ENCODE measurements around a stretch of chr3.

DNA sequence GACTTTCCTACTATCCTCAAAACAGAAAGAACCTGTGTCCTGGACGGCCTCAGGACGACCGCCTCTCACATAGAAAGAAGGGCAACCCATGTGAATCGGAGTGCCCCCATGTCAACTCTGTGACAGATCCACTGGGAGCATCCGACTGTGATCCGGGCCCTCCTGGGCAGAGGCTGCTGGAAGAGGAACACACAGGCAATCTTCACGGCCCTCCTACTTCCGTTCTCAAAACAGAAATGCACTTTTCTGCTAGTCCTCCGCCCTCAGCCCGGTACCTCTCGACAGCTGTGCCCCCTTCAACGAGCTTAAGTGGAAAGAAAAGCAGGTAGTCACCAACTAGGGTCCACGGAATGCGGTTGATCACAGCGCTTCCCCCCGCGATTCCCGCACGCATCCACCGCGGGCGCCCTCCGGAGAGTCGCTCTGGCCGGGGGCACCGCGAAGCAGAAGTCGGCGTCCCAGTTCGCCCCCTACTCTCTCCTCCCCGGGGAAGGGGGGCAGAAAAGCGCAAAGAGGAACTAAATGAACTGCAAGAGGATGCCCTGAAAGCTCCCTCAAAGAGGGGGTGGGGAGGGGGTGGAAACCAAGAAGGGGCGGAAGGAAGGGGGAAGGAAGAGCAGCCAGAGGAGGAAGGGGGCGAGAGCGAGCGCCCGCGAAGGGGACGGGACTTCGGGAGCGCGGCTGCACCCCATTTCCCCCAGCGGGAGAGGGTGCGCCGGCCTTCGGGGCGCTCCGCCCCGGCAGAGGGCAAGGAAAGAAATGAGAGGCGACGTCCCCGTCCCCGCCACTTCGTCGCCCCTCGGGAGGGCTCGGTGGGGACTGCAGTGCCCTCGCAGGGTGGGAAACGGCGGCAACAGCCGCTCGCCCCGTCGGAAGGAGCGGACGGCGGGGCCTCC lies 755 bp downstream of the ACAP2 start:
- PRO-cap: bidirectional peak, plus-strand start at position 328 of the sequence, minus-strand start at position 175 of the sequence; unidirectional peak, plus-strand start at position 623 of the sequence
- RRBS, 2 experiments: under 1 to 2% methylated on average over 7 to 8 of the region's 67 CpGs

- PRO-cap: no peak
- RRBS, 2 experiments: 78 to 100% methylated on average over 3 of the region's 5 CpGs
These were observed 30.9 kb upstream of the APOD start for GRCh38 chr3:195614742-195615017.

DNA sequence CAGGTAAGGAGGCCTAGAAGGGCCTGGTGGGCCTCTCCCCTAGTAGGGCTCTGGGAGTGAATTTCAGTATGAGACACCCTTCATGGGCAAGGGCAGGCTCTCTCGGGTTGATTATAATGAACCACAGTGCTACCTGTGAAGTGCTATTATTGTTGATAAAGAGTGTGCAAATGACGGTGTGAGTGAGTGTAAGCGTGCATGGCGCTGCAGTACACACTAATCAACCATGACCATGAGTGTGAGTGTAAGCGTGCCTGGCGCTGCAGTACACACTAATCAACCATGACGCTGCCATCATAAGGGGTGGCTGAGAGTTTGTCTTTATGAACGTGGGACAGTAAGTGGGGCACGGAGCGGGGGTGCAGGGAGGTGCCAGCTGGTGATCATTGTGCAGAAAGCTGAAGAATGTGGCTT lies 31.3 kb upstream of the APOD start:
- PRO-cap: no peak
- RRBS, 2 experiments: no CpG with 5 or more reads among the region's 10 CpGs

DNA sequence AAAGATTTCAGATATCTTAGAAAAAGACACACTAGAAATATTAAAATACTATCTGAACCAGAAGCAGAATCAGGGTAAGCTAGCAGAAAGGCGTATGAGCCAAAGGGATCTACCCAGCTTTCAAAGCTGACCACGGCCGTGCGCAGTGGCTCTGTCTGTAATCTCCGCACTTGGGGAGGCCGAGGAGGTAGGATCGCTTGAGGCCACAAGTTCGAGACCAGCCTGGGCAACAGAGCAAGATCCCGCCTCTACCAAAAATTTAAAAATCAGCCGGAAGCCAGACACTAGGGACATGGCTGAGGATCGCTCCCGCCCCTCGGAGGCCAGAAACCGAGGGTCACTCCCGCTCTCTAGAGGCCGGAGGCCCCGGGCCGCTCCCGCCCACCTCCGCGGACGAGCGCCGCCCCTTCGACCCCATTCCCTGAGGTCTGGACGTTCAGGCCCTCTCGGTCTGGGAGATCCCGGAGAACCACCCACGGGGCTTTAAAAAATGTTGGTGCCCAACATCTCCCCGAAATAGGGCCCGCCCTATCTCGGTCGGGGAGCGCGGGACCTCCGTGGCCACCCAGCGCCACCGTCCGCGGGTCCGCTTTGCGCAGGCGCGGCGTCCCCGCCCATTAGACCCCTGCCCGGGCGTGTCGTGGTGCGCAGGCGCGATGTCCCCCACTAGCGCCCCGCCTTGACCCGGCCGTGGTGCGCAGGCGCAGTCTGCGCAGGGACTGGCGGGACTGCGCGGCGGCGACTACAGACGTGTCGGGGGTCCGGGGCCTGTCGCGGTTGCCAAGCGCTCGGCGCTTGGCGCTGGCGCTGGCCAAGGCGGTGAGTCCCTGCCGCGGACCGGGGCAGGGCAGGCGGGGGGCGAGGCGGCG lies 63.2 kb upstream of the MUC20 start:
- PRO-cap: bidirectional peak, plus-strand start at position 770 of the sequence, minus-strand start at position 593 of the sequence
- RRBS, 2 experiments: no CpG with 5 or more reads among the region's 82 CpGs

DNA sequence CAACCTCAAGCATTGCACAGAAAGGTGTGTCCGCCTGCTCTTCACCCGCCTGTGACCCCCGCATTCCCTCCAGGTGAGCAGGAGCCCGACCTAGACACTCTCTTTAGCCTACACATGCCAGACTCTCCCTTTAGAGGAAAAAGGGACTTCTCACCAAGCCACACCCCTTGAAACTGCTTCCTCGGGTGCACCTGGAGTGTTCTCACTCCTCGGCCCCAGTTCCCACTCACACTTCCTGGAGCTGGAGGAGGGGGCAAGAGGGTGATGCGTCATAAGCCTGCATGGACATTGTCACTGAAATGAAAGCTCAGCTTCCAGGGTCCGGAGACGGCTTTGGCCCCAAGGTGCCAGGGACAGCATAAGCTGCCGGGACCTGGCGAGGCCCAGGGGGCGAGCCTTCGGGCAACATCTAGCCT lies 9.7 kb upstream of the MUC4 start:
- PRO-cap: no peak
- RRBS, 2 experiments: 71 to 89% methylated on average over 2 to 3 of the region's 13 CpGs

DNA sequence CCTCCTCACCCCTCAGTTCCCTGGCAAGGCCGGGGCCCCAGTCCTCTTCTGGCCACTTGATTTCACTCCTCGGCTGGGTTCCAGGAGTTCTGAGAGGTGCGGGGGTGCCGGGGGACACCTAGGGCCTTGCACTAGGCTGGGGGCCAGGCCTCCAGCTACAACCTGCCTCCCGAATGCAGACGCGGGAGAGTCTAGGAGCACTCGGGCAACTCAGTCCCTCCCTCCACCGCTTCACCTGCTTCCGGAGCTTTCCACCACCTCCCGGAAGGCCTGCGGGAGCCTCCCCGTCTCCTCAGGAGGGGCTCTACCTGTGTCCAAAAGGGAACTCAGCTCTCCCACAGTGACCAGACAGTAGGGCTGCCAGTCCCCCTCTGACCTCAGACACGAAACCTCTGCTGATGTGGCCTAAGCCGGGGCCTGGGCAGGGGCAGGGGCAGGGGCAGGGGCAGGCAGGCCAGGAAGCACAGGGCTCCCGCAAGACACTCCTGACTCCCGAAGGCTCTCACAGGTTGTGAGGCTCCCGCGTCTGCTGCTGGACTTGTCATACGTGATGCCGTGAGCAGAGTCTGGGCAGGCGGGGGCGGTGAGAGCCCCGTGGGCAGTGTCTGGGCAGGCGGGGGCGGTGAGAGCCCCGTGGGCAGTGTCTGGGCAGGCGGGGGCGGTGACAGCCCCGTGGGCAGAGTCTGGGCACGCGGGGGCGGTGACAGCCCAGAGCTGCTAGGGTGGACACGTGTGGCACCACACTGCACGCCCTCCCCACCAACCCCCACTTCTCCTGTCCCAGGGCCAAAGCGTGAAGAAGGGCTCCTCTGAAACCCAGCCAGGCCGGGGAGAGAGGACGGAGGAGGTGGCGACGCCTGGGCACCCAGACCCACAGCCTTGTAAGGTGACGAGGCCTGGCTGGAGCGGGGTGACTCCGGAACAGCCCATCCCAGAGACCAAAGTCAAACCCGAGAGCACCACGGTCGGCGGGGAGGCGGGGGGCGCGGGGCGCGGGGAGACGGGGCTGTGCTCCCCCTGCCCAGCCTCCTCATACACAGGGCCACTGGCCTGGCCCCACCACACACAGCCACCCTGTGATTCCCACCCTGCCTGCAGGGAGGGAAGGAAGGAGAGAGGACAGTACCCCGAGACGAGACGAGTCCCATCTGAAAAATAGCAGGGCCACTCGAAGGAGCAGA lies 35.1 kb downstream of the TNK2 start:
- PRO-cap: no peak
- RRBS, 2 experiments: 92% methylated on average over 10 of the region's 57 CpGs

- PRO-cap: no peak
- RRBS, 2 experiments: 73 to 81% methylated on average over 10 of the region's 22 CpGs
These were observed 34.3 kb downstream of the TNK2 start for GRCh38 chr3:195874034-195874407.

DNA sequence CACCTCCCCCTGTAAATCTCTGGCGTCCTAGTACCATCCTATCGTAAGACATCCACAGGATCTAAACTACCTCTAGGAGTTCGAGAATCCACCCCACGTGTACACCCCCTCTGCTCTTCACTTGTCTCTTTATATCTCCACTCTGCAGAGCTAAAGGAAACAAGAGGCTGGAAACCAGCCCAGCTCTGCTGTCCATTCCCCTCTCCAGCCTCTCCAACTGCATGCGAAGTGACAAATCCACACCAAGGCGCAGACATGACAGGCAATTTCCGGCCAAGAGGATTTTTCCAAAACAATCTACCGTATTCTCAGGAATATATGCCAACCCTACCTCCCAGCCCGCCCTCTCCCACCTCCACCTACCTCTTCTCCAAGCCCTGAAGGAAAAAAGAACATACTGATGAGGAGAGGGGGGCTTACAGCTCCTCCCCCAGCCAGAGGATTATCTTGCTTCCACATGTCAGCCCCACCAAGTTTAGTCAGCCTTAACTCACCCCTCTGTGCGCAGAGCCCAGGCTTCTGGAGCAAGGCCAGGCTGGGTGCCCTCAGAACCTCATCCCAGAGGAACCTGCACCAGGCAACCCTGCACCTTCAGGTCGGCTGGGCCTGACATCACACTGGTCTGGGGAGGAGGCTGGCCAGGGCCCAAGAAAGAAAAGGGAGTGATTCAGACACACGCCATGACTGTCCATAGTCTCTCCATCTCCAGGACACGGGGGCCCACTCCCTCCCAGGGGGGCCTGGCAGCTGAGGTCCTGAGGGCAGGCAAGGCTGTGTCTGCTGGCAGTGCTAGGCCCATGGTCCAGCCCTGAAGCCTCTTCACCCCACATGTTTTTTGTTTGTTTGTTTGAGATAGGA lies 11.4 kb downstream of the TNK2 start:
- PRO-cap: no peak
- RRBS, 2 experiments: no CpG with 5 or more reads among the region's 13 CpGs

- PRO-cap: no peak
- RRBS, 2 experiments: 80% methylated on average over 1 of the region's 5 CpGs; no CpG with 5 or more reads in 1 of the 2 experiments
These were observed 10.0 kb downstream of the TNK2 start for GRCh38 chr3:195898355-195898810.

DNA sequence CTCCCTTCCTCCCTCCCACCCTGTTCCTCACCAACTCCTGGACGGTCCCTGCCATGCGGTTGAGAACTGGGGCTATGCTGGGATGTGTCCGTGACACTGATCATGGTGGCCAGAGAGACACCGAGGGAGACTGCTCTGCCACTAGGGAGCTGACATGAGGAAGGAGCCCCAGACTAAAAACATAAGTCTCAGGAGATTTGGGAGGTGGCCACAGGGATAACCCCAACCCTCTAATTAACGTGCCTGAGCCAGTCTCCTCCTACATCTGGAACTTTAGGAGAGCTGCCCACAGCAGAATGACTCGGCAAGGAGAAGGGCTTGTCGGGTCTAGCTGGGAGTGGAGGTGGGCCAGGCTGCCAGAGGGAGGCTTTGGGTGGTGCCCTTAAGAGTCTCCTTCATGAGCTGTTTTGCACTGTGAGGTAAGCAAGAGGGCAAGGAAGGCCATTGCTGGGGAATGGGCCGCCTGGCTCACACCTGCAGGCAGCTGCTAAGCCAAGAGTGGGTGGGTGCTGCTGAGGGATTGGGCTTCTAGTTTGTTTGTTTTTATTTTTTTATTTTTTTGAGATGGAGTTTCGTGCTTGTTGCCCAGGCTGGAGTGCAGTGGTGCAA lies 3.5 kb upstream of the TNK2 start:
- PRO-cap: no peak
- RRBS, 2 experiments: no CpG with 5 or more reads among the region's 9 CpGs

DNA sequence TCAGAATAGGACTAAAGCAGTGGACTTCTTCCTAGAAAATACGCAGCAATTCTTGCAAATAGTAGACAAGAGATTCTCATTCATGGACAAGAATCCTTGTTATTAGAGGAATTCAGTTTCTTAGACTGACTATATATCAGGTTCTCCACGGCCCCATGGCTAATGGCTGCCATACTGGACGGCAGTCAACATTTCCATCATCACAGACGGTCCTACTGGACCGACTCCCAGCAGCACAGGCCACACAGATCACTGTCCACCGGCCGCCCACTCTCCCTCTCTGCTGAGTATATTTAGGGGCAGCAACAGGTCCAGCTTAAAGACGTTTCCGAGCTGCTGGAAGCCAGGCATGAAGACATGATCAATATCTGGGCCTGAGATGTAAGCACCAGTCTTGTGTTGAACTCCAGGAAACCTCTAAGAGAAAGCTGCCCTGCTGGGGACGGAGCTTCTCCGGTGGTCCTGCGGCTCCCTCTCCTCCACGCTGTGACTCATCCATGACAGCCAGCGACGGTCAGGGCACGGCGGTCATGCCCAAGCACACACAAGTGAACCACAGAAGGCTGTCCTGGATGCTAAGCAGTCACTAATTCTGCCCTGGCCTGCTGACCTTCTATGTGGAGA lies 61.9 kb upstream of the TNK2 start:
- PRO-cap: no peak
- RRBS, 2 experiments: no CpG with 5 or more reads among the region's 17 CpGs

GRCh38 chr3:196079402-196080400 lies 2.2 kb downstream of the TFRC start:
- PRO-cap: no peak
- RRBS, 2 experiments: no CpG with 5 or more reads among the region's 19 CpGs

- PRO-cap: no peak
- RRBS, 2 experiments: no CpG with 5 or more reads among the region's 2 CpGs
These were observed 543 bp upstream of the TFRC start for GRCh38 chr3:196082556-196082710.

DNA sequence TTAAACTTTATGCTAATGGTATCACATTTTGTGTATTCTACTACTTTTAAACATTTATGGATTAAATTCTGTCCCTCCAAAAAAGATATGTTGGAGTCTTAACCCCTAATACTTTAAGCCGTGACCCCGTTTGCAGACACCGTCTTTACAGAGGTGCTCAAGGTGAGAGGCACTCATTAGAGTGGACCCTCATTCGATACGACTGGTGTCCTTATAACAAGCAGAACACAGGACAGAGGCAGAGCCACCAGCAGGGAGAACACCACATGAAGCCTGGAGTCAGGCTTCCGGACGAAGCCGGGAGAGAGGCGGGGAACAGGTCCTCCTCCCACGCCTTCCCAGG lies 33.8 kb downstream of the ZDHHC19 start:
- PRO-cap: no peak
- RRBS, 2 experiments: no CpG with 5 or more reads among the region's 10 CpGs

- PRO-cap: no peak
- RRBS, 2 experiments: no CpG with 5 or more reads among the region's 13 CpGs
These were observed 27.7 kb downstream of the ZDHHC19 start for GRCh38 chr3:196183415-196183997.

- PRO-cap: no peak
- RRBS, 2 experiments: no CpG with 5 or more reads among the region's 17 CpGs
These were observed 796 bp upstream of the UBXN7 start for GRCh38 chr3:196433025-196433420.

DNA sequence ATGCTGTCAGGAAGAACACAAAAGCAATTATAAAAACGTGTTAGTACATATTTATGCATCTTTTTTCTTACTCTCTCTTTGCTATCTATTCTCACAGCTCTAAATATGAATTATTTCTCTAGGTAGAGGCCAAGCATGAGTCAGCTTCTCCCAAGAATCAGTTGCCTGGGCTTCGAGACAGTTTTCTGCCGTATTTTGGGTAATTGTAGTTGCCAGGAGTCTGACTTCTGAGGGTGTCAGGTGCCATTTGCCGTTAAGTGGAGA lies 7.9 kb upstream of the NRROS start:
- PRO-cap: no peak
- RRBS, 2 experiments: no CpG with 5 or more reads among the region's 4 CpGs

- PRO-cap: no peak
- RRBS, 2 experiments: no CpG with 5 or more reads among the region's 16 CpGs
These were observed 26.5 kb downstream of the NRROS start for GRCh38 chr3:196665878-196666561.

GRCh38 chr3:196688198-196688848 lies 23.7 kb downstream of the CEP19 start:
- PRO-cap: no peak
- RRBS, 2 experiments: no CpG with 5 or more reads among the region's 12 CpGs

DNA sequence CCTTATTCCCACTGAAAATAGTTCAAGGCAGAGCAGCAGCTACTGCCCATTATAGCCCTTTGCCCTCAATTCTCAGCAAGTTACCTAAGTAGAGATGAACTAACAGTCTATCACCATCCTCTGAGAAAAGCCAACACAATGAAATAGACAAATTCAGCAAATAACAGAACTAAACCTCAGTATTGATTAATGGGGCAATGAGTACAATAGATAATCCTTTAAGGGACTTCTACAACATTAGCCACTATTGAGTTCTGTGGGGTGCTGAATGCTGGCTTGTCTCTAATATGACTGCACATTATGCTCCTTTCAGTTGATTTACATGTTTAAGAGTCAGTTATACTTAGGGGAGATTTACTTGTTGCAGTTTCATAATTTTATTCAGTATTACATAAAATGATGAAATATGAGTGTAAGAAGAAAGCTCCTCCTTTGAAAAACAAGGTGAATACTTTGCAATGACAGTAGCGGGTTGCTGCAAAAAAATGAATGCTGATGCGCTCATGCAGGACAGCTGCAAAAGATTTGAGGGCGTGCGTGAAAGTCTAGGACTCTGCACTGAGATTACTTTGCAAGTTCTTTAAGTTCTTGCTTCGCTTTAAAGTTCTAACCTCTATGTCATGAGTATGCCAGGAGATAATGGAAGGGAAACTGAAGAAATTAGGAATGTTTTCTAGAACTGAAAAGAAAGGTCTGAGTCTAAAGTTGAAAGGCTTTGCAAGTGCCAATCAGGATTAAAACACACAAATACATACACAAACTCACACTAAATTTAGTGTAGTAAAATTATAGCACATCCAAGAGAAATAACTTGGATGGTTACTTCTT lies 22.6 kb downstream of the SENP5 start:
- PRO-cap: no peak
- RRBS, 2 experiments: no CpG with 5 or more reads among the region's 5 CpGs